Occipital lobe (tissue), 2 donors: Measurements from ENCODE around the gene USP38.

DNA sequence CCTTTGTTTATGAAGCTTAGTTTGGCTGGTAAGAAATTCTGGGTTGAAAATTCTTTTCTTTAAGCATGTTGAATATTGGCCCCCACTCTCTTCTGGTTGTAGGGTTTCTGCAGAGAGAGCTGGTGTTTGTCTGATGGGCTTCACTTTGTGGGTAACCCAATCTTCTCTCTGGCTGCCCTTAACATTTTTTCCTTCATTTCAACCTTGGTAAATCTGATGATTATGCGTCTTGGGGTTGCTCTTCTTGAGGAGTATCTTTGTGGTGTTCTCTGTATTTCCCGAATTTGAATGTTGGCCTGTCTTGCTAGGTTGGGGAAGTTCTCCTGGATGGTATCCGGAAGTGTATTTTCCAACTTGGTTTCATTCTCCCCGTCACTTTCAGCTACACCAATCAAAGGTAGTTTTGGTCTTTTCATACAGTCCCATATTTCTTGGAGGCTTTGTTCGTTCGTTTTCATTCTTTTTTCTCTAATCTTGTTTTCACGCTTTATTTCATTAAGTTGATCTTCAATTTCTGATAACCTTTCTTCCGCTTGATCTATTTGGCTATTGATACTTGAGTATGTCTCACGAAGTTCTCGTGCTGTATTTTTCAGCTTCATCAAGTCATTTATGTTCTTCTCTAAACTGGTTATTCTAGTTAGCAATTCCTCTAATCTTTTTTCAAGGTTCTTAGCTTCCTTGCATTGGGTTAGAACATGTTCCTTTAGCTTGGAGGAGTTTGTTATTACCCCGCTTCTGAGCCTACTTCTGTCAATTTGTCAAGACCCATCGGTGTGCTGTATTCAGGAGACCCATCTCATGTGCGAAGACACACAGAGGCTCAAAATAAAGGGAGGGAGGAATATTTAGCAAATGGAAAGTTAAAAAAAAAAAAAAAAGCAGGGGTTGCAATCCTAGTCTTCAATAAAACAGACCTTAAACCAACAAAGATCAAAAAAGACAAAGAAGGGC, 20.5 kb downstream of the RNF150 start:
- RAMPAGE, long total RNA = no peak

GRCh38 chr4:141131726-141132064, 1.6 kb downstream of the RNF150 start:
- RAMPAGE, long total RNA = no peak

- RAMPAGE, long total RNA = no peak
Measured at GRCh38 chr4:142196335-142197050, 560.1 kb downstream of the IL15 start.

DNA sequence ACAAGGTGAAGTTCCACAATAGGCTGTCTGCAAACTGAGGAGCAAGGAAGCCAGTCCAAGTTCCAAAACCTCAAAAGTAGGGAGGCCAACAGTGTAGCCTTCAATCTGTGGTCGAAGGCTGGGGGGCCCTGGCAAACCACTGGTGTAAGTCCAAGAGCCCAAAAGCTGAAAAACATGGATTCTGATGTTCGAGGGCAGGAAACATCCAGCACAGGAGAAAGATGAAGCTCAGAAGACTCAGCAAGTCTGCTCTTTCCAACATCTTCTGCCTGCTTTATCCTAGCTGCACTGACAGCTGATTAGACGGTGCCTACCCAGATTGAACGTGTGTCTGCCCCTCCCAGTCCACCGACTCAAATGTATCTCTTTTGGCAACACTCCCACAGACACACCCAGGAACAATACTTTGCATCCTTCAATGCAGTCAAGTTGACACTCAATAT, 285.6 kb downstream of the INPP4B start:
- RAMPAGE, long total RNA = no peak

GRCh38 chr4:142847089-142847439, 963 bp upstream of the INPP4B start:
- RAMPAGE, long total RNA = no peak

- RAMPAGE, long total RNA = no peak
Measured at GRCh38 chr4:143183818-143184541, 737 bp upstream of the USP38 start.

DNA sequence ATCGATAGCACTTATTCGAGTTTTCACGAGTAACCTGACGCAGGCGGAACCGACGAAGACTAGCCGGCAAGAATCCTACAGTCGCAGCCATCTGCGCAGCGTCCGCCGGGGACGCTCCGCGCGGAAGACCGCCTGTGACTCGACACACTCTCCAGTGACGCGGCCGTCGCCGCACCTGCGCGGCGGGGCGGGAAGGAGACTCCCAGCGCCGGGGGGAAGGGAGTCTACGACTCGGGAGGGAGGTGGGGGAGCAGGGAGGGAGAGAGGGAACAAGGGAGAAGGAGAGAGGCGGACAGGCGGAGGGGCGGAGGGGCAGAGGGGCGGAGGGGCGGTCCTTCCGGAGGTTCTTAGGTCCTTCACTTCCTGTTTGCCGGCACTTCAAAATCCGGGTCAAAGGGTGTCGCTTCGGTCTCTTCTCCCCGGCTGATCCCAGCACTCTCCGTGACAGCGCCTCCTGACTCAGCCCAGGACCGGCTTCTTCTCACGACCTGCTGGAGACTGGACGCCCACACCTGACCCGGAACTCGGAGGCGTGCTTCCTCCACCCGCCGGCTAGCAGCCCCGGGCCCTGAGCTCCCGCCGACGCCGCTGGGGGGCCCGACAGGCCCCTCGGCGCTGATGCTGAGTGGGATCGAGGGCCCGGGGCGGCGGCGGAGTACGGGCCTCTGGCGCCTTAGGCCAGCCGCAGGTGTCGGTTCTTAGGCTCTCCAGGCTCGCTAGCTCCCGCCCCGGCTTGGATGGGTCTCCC, at the start of gene USP38:
TSS of gene USP38 (plus strand) at position 376 of the 748 bp plus-strand sequence.
- RAMPAGE, long total RNA = no peak

- RAMPAGE, long total RNA = no peak
Measured at GRCh38 chr4:143359358-143359531, 22.6 kb downstream of the GAB1 start.

- RAMPAGE, long total RNA = no peak
Measured at GRCh38 chr4:143376478-143377357, 40.0 kb downstream of the GAB1 start.

- RAMPAGE, long total RNA = no peak
Measured at GRCh38 chr4:143391219-143391716, 54.6 kb downstream of the GAB1 start.

DNA sequence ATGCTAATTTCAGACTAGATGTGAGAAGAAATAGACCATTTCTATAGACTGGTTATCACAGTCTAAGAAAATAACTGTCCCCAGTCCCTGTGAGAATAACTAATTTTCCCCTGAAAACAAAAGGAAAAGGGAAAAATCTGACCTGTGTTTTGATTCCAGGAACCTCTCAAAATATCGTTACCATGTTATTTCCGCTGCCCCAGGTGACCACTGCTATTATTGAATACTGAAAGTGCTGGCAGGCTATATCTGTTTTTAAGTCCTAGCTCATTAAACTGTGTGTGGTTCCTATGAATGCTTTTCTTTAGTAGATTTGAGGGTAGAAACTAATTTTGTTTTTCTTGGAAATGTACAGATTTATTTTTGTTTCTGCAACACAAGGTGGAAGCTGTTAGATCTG, 83.6 kb downstream of the GAB1 start:
- RAMPAGE, long total RNA = no peak

DNA sequence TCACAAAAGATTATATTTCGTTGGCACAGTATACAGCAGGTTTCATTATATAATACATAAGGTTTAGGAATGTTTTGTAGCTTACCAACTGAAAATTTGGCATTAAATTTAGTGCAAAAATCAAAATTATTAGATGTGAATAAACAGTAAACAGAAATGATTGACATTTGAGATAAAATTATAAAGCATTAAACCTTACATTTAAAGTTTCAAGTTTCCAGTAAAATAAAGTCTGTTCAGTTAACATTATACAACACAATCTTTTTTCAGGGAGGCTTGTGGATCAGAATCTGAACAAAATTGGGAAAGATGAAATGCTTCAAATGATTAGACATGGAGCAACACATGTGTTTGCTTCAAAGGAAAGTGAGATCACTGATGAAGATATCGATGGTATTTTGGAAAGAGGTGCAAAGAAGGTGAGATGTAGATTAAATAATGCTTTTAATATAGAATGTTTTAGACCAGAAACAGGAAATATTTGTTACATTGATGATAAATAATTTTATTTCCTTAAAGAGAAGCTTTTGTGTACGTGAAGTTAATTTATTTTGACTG, 29.8 kb downstream of the SMARCA5 start:
- RAMPAGE, long total RNA = no peak

- RAMPAGE, long total RNA = start-site peak on the plus strand at chr4:144646641-144646681, 7 and 12 reads in 2 replicates
Measured at GRCh38 chr4:144646436-144647007, 566 bp downstream of the HHIP start.

GRCh38 chr4:144699471-144699996, 53.6 kb downstream of the HHIP start:
- RAMPAGE, long total RNA = no peak

GRCh38 chr4:144808709-144809895, 163.1 kb downstream of the HHIP start:
- RAMPAGE, long total RNA = no peak

- RAMPAGE, long total RNA = no peak
Measured at GRCh38 chr4:145004269-145004763, 93.7 kb downstream of the ANAPC10 start.

- RAMPAGE, long total RNA = no peak
Measured at GRCh38 chr4:145177442-145177790, 3.0 kb downstream of the OTUD4 start.

GRCh38 chr4:145178716-145179088, 1.7 kb downstream of the OTUD4 start:
- RAMPAGE, long total RNA = no peak

GRCh38 chr4:145340198-145340658, 141.4 kb upstream of the SMAD1 start:
- RAMPAGE, long total RNA = no peak

DNA sequence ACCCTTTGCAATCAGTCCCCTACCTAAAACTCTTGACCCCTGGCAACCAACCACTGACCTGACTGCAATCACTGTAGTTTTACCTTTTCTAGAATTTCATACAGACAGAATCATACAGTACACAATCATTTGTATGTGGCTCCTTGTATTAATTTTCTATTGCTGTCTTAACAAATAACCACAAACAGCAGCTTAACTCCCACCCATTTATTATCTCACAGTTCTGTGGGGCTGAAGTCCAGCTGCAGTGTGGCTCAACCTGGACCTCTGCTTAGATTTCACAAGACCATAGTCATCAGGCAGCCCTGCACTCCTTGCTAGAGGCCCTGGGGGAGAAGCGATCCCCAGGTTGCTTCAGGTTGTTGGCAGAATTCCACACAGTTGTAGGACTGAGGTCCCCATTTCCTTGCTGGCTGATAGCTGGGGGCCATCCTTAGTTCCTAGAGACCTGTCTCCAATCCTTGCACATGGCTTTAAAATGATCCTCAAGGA, 61.1 kb upstream of the SMAD1 start:
- RAMPAGE, long total RNA = no peak